Neuron (in vitro differentiated cells): ENCODE results near the gene PAQR5.

DNA sequence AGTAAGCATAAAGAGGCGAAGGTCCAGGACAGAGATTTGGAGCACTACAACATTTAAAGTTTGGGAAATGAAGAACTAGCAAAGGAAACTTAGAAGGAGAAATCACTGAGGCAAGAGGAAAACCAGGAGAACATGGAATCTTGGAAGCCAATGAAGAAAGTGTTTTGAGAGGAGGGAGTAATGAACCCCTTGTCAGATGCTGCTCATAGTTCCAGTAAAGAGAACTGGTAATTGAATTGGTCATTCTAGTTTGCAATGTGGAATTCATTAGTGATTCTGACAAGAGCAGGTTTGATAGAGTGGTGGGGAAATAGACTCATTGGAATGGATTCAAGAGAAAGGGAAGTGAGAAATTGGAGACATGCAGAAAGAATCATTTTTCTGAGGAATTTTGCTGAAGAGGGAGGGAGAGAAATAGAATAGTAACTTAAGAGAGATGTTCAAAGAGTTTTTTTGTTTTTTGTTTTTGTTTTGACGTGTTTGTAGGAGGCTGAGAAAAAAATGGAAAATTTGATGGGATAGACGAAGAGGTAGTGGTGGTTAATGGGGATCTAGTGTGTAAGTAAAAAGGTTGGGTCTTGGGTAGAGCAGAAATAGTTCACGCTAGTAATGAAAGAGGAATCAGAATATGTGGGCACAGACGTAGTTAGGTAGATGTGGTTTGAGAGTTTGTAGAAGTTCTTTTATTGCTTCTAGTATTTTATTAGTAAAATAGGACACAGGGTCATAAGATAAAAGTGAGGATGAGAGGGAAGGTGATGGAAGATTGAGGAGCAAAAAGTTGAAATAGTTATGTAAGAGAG is 21.1 kb downstream of the GLCE start:
- PRO-cap, result no peak

- PRO-cap, result no peak
Observed at GRCh38 chr15:69290698-69291250, 7.9 kb upstream of the PAQR5 start.

DNA sequence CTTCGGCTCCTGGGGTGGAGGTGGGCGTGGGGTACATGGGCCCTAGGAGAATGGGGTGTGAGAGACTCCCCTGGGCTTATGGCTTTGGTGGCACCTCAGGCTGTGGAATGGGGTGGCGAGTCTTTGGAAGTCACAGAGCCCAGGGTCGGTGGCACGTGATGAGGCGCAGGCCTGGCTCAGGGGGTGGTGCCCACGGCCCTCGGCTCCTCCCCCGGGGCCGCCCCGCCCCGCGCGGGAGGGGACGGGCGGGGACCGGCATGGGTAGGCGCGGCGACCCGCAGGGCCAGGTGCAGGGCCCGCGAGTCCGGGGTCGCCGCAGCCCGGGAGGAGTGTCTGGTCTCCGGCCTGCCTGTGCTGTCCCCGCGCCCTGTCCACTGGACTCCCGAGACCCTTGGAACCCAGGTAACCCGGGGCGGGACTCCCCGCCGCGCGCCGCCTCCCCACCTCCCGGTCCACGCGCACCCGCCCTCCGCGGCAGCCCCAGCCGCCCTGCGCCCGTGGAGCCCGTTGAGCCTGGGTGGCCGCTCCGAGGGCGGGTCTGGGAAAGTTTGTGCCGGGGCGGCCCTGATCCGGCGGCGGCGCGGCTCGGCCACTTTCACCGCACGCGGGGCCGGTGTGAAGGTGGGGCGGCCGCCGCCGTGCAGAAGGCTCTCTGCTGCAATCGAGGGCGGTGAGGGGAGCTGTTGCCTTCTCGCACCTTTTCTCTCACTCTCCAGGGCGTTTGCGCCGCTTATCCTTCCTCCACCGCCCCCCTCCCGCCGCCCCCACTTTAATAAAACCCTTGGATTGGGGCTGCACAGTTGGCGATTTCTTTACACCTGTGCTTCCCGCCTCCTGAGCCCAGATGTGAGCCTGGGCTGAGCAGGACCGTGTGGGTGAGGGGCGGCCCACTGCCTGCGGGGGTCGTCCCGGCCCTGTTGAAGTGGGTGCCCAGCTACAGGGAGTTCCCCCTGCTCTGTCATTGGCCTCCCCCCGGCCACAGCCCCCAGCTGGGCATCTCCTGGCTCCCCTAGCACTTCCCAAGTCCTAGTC is at the start of gene PAQR5:
TSS of gene PAQR5 (plus strand) at position 258 of the 1,032 bp plus-strand sequence.
- PRO-cap, result no peak

DNA sequence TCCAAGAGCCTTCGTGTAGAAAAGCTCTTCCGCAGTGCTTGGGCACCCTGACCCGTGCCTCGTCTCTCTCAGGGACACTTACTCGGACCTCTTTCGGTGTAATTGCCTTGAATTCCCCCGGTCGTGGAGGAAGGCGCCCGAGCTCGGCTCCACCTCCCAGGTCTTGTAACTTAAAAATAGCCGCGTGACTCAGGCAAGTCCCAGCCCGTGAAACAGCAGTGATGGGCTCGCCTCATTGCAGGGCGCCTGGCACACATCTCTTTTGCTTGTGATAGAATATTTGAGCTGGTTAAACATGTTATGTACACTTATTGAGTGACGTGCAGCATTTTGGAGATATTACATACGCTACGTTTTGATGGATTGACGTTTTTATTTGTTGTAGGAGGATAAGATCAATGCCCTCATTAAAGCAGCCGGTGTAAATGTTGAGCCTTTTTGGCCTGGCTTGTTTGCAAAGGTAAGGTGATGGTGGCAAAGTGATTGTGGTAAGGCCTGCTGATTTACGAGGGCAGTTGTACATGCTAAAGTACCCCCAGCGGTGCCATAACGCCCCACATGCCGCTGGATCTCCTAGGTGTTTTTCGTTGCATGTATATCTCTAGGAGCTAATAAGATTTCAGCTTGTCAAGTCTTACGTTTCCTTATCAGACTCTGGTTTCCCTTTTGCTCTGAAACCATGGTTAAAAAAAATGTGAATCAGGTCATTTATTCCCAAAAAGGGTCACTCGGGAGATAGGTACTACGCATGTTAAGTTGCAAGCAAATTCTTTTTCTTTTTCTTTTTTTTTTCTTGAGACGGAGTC is 847 bp downstream of the RPLP1 start:
- PRO-cap, result bidirectional peak, plus-strand start at position 171 of the sequence, minus-strand start at position 104 of the sequence

- PRO-cap, result no peak
Observed at GRCh38 chr15:69591707-69592343, 139.2 kb downstream of the RPLP1 start.

GRCh38 chr15:69592919-69593365 is 140.3 kb downstream of the RPLP1 start:
- PRO-cap, result no peak

GRCh38 chr15:69719418-69719996 is 266.9 kb downstream of the RPLP1 start:
- PRO-cap, result no peak

DNA sequence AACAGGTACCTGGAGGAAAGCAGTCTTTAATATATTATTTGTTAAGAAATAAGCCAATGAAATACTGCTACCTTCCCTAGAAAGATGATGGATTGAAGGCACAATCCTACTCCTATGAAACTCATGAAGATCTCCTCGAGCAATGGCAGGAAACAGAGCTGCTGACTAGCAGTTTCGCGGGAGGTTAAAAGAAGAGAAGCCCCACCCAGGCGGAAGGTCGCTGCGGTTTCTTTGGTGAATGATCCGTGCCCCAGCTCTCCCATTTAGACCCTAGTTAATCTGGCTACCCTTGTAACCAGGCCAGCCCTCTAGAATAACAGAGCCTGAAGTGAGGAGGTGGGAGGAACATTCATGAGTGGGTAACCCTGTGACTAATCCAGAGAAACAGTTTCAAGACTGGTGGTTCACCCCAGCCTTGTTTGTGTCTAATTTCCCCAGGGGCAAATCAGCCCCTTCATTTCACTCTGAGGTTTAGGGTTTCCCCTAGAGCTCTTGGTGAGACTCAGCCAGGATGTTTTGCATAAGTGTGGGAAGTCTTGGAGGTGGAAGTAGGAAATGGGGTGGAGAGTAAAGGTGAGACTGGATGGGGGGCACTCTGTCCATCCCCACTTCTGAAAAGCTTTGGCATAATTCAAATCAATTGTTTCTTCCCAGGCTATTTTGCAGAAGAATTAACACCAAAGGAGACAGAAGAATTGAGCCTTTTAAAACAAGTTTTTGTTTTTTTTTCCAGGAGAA is 303.0 kb downstream of the RPLP1 start:
- PRO-cap, result no peak

DNA sequence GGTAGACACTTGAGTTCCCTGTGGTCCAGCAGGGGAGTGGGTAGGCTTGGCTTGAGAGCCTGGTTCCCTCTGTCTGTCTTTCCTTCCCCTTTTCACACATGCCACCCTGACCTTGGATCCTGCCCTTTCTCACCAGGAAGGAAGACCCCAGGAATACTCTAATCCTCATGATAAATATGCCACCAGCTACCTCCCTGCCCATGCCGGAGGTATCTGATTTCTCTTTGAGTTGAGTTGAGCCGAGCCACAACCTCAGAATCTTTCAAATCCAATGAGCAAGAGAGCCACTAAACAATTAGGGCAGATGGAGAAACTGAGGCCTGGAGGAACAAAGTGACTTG is 26.4 kb downstream of the TLE3 start:
- PRO-cap, result no peak

GRCh38 chr15:70077788-70078290 is 19.9 kb downstream of the TLE3 start:
- PRO-cap, result no peak

DNA sequence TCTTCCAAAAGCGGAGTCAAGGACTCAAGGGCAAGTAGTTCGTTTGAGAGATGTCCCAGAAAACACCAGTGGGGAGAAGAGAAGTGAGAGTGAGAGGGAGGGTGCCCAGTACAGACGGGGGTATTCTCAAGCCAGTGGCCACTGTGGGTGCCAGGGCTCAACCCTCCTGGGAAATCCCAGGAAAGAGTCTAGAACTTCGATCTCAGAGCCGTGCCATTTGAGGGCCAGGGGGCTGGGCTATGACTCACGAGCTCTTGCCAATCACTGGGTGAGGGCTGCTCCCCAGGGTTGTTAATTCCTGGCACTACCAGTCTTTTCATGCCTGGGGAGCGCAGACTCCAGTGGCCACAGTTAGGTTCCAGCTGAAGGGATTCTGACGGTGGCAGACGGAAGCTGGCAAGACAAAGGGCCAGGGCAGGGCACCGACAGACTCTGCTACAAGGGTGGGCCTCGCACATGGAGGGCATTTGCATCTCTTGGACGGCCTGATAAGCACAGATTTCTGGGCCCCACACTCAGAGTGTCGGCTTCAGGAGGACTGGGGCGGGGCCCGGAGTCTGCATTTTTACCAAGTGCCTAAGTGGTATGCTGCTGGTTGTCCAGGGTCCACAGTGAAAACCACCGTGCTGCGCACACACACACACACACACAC is 83.2 kb upstream of the TLE3 start:
- PRO-cap, result no peak

DNA sequence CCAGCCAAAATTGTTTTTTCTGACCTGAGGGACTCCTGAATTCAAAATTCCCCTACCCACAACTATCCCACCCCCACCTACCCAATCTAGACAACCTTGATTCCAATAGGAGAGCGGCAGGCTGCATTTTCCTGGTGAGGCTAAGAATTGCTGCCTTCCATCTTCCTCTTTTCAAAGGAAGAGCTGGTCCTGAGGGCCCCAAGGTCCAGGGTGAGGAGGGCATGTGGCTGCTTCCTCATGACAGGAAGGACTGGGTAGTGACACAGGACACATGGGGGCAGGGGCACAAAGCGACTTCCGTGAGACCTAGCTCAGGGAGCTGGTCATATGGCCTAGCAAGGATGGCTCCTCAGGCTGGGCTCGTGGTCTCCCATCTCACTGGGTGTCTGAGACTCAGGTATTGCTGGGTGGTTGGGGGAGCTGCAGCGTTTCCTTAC is 159.8 kb upstream of the TLE3 start:
- PRO-cap, result no peak

- PRO-cap, result no peak
Observed at GRCh38 chr15:70748143-70748648, 15.2 kb downstream of the UACA start.

DNA sequence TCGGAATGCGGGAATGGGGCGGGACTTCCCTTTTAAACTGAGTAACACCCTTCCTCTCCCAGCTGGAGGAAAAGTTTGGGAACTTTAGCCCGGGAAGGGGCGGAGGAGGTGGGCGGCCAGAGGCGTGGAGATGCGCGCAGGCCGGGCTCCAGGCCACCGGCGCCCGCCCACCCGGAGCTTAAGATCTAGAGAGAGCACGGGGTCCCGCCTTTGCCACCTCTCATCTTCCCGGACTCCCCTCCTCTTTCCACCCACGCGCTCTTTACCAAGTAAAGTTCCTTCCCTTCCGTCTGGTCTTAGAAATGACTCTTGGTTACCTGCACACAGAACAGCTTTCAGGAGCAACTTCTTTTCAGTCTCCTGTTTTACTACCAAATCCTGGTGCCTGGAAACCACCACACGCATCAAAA is 281 bp upstream of the UACA start:
- PRO-cap, result bidirectional peak, plus-strand start at position 81 of the sequence, minus-strand start outside the sequence

DNA sequence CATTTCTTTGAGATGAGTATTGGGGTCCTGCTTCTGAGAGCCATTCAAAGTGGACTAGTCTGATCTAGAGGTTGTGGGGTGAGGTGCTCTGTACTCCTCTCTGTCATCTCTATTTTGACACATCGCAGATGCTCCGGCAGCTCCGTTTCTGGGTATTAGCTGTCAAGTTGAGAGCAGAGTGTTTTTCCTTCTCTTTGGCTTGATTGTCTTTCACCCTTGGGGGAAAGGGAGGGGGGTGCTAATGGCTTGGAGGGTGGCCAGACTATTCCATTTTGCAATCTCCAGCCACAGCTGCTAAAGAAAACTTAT is 13.8 kb upstream of the LARP6 start:
- PRO-cap, result no peak

DNA sequence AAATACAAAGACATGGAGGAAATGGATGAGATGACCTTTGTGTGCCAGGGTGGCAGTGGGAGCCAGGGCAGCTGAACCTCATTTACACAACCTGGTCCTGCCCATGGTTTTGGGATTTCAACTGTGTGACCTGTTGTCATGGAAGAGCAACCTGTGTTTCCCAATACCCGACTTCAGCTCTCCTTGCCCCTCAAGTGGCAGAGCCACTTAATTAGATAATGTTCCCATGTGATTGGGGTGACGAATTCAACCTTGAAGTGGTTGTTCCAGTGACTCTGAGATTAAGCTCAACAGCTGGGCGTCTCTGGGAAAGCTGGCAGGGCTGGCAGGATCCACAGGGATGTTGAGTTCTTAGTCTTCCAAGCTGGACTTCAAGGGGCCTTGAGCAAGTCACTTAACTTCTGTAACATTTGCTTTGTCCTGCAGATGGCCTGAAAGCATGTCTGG is 71.0 kb downstream of the THSD4 start:
- PRO-cap, result no peak

GRCh38 chr15:71328865-71329420 is 213.7 kb downstream of the THSD4 start:
- PRO-cap, result no peak

- PRO-cap, result no peak
Observed at GRCh38 chr15:71400466-71400674, 285.1 kb downstream of the THSD4 start.

DNA sequence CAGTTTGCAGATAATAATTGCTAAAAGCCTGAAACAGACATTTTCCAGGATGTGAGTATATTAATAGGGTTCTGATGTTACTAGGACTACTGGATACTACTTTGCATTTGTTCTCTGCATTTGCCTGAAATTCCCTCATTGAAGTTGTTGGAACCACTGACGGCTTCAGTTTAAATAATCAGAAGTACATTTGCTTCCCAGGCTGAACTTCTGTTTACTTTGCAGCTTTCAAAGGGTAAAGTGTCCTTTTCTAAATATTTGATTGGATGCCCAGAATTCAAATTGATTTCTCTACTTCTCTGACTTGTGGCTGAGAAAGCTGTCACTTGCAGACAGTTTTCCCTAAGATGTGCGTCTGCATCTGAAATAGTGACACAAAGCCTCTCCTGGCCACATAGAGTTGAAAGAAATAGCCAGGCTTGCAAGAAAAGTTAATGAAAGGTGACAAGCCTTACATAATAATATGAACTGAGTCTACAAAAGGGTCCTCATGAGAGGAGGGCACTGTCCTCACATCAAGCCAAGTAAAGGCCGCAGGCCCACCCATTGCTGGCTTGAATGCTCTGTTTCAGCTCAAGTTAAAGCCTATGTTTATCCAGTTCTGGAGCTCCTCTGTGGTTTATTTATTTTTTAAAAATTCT is 299.6 kb downstream of the THSD4 start:
- PRO-cap, result no peak

GRCh38 chr15:71501293-71501712 is 309.1 kb upstream of the NR2E3 start:
- PRO-cap, result no peak